HCT116 (cell line): ENCODE measurements around a stretch of chr2.

DNA sequence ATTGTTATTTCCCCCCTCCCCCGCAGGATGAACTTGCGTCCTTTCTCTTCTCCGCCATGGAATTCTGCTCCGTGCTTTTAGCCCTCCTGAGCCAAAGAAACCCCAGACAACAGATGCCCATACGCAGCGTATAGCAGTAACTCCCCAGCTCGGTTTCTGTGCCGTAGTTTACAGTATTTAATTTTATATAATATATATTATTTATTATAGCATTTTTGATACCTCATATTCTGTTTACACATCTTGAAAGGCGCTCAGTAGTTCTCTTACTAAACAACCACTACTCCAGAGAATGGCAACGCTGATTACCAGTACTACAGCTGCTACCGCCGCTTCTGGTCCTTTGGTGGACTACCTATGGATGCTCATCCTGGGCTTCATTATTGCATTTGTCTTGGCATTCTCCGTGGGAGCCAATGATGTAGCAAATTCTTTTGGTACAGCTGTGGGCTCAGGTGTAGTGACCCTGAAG, 834 bp downstream of the SLC20A1 start:
- RRBS, result no CpG with 5 or more reads among the region's 13 CpGs

DNA sequence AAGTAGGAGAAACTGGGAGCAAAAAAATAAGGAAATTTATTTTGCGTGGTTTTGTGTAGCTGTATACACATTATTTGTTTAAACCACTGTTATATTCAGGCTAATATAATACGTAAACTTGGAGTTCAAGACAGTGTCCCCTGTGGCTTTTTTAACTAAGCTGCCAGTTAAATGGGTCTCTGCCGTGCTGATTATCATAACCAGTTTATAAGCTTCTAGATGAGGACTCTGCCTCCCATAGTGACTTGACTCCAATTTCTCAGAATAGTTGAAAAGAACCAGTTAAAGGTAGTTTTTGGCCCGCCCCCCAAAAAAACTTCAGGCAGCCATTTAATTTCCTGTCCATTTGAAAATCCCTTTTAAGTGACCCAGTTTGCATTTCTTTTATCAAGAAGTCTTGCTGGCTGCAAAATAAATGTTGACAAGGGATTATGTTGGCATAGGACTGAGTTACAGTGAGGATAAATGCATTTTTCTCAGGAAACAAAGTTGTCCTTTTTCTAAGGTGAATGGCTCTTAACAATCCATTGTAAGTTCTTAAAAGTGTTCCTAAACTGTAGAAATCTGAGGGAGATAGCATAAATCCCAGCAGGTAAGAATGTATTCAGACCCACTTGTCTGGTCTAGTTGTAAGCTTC, 2.3 kb downstream of the SLC20A1 start:
- RRBS, result no CpG with 5 or more reads among the region's 4 CpGs

DNA sequence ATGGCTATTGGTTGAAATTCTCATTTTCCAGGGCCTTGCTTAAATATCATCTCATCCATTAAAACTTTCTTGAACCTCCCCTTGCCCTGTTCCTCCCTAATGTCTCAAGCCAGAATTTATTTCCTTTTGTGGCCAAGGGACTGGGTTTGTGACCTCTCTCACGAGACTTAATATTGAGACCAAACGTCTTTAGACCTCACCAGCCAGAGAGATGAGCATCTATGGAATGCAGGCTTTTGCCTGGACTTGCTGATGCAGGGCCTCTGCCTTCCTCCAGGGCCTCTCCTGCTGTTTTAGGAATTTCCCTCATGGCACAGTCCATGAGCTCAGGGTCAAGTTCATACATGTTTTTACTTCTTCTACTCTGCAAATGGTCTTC, 22.4 kb downstream of the IL1B start:
- RRBS, result no CpG with 5 or more reads among the region's 2 CpGs

- RRBS, result no CpG with 5 or more reads among the region's 2 CpGs
Measured at GRCh38 chr2:112817845-112818682, 18.5 kb downstream of the IL1B start.

DNA sequence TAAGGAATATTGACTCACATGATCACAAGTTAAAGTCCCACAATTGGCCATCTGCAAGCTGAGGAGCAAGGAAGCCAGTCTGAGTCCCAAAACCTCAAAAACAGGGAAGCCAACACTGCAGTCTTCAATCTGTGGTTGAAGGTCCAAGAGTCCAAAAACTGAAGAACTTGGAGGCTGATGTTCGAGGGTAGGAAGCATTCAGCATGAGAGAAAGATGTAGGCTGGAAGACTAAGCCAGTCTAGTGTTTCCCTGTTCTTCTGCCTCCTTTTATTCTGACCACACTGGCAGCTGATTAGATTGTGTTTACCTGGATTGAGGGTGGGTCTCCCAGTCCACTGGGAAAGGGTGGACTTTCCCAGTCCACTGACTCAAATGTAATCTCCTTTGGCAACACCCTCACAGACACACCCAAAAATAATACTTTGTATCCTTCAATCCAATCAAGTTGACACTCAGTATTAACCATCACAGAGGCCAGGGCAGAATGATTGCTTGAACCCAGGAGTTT, 27.5 kb upstream of the IL1B start:
- RRBS, result no CpG with 5 or more reads among the region's 1 CpG

GRCh38 chr2:113122186-113122730, 5.1 kb upstream of the IL1RN start:
- RRBS, result no CpG with 5 or more reads among the region's 6 CpGs

DNA sequence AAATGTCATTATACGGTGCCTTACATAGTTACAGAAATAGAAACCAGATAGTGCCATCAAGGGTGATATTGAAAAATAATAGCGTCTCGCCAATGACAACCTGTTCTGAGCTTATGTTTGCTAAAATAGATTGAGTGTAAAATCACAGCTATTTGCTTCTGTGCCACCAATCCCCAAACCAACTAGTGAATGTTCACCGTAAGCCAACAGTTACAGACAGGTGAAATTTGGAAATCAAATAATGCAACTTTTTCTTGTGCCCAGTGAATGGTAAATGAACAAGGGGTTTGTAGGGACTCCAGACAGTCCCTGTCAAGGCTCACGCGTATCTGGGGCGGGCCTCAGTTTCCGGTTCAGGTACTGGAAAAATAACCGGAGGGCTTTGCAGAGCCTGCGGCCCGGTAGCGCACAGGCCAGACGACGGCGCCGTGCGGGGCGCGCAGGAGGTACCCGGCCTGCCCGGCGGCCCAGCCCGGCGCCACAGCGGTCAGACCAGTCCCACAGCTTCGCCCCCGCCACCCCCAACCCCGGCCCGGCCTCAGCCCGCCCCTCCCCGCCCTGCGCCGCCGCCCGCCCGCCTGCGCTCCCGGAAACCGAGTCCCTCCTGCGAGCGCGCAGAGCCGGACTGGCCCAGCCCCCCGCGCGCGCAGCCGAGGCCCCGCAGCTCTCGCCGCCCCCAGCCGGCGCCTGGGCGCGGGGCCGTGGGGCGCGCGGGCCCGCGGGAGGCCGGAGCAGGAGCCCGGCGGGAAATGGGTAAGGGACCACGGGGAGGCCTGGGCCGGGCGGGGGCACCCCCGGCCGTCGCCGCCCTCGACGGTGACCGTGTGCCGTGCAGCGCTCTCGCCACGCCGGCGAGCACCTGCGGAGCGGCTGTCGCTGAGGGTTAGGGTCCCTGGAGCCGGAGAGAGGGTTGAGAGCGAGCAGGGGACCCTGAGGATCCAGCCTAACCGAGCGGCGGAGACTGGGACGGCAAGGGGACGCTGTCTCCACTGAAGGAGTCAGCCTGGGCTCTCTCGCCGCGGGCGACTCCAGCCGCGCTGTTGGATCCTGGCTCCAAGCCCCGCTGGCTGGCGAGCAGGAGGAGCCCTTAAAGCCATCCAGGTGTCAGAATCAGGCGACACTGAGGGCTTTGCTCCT, 16.6 kb upstream of the PSD4 start:
- RRBS, result 2% methylated on average over 63 of the region's 99 CpGs

GRCh38 chr2:113185496-113186250, 11.9 kb downstream of the PSD4 start:
- RRBS, result no CpG with 5 or more reads among the region's 11 CpGs

DNA sequence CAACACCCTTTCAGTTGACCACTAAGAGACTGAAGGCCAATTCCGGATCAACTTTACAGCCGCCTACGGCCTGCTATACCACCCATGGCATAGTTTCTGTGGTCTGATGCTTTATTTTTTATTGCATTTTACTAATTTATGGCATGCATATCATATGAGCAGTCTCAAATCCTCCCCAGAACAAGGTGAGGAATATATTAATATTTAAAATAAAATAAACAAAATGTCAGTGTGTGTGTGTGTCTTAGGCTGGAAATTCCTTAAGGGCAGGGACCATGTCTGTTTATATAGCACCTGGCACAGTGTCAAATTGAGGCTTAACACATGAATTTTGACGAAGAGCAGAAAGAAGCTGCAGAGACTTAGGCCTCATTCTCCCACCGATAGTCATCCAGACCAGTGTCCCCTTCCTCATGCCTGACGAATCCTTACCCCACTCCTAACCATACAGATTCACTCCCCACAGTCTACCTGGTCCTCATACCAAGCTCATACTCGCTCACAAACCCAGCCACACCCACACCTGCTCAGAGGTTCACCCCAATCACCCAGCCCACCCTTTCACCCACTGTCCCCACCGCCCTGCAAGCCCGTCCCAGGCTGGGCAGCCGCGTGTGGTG, 35.5 kb downstream of the PSD4 start:
- RRBS, result no CpG with 5 or more reads among the region's 11 CpGs

- RRBS, result 96% methylated on average over 4 of the region's 15 CpGs
Measured at GRCh38 chr2:113217538-113218258, 43.9 kb downstream of the PSD4 start.

DNA sequence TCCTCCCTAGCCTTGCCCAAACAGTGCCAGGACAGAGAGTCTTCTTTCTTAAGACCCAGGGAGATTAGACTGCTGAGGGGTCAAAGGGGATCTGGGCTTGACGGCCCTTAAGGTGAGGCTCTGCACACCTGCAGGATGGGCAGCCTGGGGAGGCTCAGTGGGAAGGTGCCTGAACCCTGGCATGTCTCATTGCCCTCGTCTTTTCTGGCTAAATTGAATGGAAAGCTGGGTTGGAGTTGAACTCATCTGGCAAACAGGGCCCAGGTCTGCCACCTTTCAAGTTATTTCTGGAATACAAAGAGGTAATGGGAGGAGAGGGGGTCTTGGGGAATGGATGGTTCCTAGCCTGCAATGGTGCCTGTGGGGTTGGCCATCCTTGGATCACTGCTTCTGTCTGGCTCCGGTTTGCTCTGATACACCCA, 45.2 kb downstream of the PSD4 start:
- RRBS, result no CpG with 5 or more reads among the region's 3 CpGs

- RRBS, result no CpG with 5 or more reads among the region's 10 CpGs
Measured at GRCh38 chr2:113282819-113283595, 4.3 kb upstream of the PAX8 start.

GRCh38 chr2:113476838-113477691, 21.4 kb upstream of the FOXD4L1 start:
- RRBS, result no CpG with 5 or more reads among the region's 30 CpGs

GRCh38 chr2:113703208-113704597, 52.7 kb downstream of the SLC35F5 start:
- RRBS, result no CpG with 5 or more reads among the region's 50 CpGs

- RRBS, result no CpG with 5 or more reads among the region's 6 CpGs
Measured at GRCh38 chr2:113754903-113755370, 1.5 kb downstream of the SLC35F5 start.

DNA sequence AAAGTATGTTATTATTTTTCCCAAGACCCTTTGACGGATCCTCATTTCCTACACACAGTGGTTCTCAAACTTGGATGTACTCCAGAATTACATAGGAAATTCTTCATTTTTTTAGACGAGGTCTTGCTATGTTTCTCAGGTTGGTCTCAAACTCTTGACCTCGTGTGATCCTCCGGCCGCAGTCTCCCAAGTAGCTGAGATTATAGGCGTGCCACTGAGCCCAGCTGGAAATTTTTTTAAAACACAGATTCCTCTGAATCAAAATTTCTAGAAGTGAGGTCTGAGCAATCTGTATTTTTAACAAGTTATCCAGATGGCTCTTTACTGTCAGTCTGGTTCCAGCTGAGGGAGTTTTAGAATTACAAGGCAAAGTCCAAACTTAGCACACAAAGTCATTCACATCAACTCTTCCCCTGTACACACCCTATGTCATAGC, 12.4 kb upstream of the ACTR3 start:
- RRBS, result no CpG with 5 or more reads among the region's 6 CpGs

GRCh38 chr2:113894315-113894880, 4.5 kb downstream of the ACTR3 start:
- RRBS, result no CpG with 5 or more reads among the region's 7 CpGs

- RRBS, result 73% methylated on average over 7 of the region's 18 CpGs
Measured at GRCh38 chr2:114661877-114662203, 219.4 kb downstream of the DPP10 start.

DNA sequence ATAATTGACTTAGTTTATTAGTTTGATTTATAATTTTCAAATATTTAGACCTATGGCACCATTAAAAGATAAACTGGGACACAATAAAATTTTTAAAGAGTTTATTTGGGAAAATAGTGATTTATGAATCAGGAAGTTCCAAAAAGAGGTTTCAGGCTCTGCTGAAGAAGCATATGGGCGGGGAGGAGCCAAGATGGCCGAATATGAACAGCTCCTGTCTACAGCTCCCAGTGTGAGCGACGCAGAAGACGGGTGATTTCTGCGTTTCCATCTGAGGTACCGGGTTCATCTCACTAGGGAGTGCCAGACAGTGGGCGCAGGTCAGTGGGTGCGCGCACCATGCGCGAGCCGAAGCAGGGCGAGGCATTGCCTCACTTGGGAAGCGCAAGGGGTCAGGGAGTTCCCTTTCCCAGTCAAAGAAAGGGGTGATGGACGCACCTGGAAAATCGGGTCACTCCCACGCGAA, 289.2 kb upstream of the DDX18 start:
- RRBS, result no CpG with 5 or more reads among the region's 19 CpGs